Vein endothelial cell (primary cell): Measurements from ENCODE around the genes RRBP1 and RBBP9.

DNA sequence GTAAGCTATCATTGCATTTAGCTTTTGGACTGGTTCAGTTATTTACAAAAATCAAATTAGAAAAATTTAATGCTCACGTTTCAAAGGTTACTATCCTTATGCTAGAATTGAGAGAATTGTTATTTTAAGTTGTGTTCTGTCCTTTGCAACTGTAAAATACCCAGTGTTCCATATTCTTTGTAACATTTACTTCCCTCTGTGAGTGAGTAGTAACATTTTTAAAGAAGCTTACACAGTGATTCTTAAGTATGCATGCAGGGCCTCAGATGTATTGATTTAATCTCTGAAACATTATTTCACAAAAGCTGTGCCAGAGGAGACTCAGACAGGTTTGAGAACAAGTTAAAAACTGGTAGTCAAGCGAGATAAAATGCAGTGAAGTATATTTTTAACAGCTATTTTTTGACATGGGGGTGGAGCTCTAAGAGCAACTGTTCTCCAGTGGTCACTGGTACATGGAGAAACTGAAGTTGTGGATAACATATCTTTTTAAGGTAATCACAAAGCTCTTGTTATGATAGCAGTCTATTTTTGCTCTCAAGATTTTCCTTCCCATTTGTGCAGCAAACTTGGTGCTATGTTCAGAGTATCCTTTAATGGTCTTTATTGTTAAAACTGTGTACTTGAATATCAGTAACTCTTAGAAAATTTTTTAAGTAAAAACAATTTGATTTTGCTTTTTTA, 20.3 kb downstream of the DSTN start:
- CAGE, long polyA plus RNA, result no peak

- CAGE, long polyA plus RNA, result no peak
Observed at GRCh38 chr20:17614350-17614918, 44.6 kb downstream of the DSTN start.

DNA sequence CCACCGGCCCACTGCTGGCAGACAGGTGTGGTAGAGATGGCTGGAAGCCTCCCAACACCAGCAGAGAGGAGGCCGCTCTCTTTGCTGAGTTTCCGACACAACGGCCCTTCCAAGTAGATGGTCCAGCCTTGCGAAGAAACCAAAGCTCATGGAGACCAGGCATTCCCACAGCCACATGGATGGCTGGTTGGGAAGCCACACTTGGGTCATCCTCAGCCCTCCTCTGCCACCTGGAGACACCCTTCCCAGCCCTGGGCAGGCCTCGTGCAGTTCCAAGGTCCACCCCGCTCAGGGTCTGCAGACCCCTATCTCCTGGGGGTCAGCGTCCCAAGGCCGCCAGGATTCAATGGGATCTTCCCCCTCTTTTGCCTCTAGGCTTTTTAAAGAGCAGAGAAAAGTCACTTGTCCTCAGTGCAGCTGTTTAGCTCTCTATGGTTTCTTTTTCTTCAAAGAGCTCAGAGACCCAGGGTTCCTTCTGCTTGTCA, 43.8 kb downstream of the RRBP1 start:
- CAGE, long polyA plus RNA, result no peak

GRCh38 chr20:17682071-17682400, at the start of gene RRBP1:
Gene RRBP1 (minus strand): TSS chr20:17682242.
- CAGE, long polyA plus RNA, result no peak

DNA sequence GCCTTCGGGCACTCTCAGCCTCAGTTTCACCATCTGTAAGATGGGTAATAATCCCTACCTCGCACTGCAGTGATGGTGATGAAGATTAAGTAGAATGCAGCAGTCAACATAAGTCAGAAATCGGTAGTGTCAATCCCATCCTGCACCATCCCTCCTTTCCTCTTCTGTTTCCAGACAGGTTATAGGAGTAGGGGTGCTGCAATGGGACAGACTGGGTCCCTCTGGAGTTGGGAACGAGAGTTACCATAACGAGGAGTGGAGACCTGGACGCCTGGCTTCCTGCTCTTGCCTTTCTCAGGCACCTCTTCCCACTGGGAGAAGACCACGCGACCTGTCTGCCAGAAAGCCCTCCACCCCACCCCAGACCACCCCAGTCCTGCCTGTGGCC, 99.1 kb downstream of the SNX5 start:
- CAGE, long polyA plus RNA, result no peak

DNA sequence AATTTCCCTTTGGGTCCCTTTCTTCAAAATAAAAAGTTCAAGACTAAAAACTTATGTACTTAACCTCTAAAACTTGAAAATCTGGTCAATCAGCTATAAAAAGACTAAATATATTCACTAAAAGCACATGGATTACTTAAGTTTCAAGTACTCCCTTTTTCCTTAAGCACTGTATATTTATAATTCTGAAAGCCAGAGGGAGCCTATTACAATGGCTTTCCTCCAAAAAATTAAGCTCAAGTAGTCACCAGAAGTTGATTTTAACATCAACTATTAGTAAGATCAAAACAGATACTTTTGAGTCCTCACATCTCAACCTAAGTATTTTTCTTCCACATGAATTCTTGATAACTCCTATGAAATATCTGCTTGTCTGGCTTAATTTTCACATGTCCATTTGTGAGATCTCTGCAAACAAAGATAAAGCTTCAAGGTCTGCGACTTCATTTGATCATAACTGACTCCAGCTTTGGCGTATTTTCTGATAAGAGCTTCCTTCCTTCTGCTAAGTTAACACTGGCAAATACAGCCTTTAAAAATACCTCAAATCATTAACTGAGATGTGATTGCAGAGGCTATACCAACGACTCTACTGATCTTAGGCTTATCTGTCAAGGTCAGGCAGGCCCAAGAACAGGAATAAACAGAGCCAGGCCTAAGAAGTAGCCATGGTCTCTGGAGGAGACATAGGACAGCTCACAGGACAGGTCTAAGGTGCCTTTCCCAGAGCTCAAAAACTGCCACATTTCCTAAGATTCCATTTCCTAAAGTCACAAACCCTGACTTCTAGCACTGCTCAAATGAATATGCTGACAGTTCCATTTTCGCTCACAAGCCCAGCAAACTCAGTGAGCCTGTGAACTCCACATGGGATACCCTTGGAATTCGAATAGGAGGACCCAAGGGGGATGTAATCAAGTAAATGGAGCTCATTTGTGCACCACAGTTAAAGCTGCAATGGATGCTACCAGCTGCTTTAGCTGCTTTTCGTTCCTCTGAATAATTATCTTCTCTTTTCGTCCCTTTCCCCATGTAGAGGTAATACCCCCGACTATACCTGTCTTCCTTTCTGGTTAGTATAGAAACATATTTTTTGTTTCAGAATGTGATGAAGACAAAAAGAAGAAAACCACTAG, 9.9 kb downstream of the SNX5 start:
- CAGE, long polyA plus RNA, result no peak

GRCh38 chr20:17959424-17959987, 9.1 kb downstream of the SNX5 start:
- CAGE, long polyA plus RNA, result no peak

- CAGE, long polyA plus RNA, result no peak
Observed at GRCh38 chr20:17966762-17967539, 1.6 kb downstream of the SNX5 start.

DNA sequence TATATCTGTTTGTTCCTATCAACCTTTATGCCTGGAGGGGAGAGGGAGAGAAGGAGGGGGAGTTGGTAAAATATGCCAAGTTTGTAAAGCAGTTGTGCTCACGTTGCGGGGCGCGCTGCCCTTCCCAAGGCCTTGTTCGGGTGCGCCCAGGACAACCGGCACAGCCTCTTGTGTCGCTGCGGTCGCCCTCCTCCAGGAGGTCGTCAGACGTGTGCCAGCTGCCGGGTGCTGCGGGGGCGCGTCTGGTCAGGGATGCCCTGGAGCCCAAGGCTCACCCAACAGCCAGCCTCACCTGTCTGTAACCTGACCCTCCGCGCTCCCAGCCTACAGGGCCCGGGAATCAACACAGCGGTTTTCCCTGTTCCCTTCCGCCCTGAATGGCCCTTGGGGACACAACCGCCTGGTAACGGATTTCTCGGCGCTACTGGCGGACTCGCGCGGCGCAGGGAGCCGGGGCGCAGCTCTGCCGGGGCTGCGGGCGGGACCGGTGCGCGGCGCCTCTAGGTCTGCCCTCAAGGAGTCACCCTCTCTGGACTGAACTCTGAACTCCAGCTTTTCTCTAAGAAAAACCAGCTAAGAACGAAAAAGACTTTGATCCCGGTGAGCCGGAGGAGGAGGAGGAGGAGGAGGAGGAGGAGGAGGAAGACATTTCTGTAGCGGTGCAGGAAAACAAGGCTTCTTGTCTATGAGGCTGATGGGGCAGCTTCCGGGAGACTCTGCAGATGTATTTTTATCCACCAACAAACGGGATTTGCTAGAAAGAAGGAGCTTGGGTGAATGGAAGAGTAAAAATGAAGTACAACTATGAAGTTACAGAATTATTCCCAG, 1.3 kb upstream of the OVOL2 start:
- CAGE, long polyA plus RNA, result no peak

GRCh38 chr20:18287451-18288009, 797 bp upstream of the ZNF133 start:
- CAGE, long polyA plus RNA, result no peak

DNA sequence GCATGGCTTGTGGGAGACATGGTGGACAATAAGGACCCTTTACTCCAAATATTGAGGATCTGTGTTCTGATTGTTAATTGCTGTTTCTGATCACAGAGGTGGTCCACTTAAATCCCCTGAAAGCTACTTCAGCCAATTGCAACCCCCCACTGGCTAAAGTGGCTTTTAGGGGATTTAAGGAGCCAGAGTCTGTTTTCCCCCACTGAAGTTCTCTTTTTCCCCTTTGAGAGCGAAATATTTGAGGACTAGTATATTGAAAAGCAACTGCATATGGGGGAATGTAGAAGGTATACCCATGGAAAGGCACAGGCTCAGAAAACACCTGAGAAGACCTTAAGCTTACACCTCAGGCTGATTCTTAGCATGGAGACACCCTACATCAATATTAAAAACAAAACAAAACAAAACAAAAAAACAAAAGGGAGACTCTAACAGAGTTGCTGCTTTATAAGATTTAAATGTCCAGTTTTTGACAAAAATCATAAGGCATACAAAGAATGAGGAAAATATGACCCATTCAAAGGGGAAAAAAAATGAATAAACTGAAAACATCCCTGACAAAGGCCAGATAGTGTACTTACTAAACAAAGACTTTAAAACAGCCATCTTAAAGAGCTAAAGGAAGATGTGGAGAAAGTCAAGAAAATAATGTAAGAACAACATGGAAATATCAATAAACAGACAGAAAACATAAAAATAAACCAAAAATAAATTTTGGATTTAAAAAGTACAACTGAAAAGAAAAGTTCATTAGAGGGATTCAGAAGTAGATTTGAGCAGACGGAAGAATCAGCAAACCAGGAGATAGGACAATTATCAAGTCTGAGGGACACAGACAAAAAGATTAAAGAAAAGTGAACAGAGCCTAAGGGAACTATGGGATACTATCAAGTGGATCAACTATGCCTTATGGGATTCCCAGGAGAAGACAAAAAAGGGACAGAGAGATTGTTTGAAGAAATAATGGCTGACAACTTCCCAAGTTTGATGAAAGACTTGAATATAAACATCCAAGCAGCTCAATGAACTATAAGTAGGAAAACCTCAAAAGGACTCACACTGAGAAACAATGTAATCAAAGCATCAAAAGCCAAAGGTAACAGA, 10.6 kb downstream of the ZNF133 start:
- CAGE, long polyA plus RNA, result no peak

DNA sequence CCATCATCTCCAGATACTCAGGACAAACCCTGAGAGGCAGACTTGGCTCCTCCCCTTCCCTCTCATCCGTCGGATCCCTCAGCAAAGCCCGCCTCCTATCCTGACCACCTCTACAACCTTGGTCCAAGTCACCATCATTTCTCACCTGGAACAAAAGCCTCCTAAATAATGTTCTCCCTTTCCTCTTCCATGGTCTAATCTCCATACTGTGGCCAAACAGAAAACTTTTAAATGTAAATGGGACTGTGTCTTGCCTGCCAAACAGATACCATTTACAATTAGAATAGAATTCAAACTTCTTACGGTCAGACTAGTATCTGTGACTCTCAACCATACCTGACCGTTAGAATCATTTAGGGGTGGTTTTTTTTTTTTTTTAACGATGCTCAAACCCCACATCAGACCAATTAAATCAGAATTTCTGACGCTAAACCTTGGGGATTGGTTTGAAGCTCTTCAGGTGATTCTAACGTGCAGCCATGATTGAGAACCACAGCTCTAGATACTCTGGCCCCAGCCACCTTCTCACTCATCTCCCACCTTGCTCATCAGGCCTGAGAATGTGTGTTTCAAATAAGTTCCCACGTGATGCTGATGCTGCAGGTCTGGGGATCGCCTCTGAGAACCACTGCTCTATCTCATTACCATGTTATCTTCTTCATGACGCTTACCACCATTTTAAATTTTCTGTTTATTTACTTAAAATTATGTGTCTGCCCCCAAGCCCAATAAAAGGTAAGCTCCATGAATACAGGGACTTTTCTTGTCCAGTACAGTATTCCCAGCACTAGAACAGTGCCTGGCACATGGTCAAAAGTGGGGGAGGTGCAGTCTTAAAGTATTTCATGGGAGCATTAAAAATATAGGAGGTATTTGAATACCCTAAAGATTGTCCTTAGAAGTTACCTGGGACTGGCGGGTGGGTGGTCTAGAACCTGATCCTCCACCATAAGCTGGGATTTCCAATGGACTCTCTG, 14.8 kb downstream of the DZANK1 start:
- CAGE, long polyA plus RNA, result no peak

DNA sequence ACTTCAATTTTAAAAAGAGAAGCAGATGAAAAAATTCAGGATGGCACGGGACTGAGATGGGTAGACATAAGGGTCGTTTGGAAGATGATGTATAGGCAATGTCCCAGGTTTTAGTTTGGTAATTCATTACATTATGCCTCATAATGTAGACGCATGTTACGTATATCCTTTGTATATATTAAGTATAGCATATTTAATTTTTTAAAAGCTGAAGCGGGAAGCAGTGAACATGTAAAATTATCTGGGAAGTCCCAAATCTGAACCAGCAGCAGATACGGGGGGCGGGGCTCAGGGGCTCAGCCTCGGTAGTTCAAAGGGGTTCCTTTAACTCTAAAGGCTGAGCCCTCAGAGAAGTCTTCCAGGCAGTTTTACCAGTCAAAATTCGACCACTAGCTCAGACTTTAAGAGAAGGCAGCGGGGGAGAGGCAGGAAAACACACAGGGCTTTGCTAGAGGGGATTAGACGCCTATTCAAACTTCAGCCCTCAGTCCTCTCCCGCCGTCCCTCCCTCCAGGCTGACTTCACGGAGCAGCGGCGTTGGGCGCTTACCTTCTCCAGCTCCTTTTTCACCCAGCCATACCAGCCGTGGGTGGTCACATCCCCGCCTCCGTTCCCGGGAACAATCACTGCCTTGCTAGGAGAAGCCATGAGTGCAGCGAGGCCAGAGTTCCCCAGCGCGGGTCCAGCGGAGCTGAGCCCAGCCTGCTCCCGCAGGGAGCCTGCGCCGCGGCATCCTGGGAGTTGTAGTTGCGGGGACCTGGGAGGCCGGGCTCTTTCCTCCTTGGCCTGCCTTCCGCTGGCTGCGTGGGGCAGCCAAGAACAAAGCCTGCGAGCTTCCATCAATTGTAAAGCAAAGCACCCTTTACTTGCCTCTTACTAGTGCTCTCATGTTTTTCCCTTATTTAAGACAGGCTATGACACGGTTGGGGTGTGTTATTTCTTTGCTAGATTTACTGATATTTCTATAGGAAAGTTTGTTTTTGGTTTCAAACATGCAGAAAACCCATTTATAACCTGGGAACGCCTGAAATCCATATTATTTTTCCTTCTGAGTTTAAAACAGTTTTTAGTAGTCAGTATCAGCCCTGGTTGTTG, at the start of gene RBBP9:
Gene RBBP9, minus strand, starts transcription at position 706 of the 1,095 bp plus-strand sequence.
- CAGE, long polyA plus RNA, result no peak

GRCh38 chr20:18504394-18504885, 3.3 kb upstream of the SEC23B start:
- CAGE, long polyA plus RNA, result no peak

DNA sequence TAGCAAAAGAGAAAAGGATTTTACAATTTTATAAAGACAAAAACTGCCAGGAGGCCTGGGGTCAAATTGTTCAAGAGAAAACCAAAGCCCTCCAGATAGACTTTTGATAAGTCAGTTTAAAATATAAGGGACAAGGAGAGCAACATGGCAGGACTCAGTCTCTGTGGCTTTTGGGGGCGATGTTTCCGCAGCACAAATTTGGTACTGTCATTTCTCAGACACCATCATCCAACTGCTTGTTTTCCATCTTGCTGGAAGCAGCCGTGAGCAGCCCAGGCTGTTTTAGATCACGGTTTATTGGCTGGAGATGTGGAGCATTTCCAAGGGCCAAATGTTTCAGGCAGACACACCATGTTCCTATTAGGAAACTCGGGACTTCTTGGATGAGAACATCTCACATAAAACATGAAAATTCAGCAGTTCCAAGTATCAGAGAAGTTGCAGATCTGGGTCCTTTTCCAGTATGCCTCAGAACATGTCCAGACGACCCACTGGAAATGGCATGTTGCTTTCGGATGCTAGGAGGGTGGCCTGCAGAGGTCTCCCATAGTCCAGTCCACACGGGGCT, 176.1 kb downstream of the SCP2D1 start:
- CAGE, long polyA plus RNA, result no peak

GRCh38 chr20:19026148-19026635, 186.2 kb upstream of the SLC24A3 start:
- CAGE, long polyA plus RNA, result no peak

DNA sequence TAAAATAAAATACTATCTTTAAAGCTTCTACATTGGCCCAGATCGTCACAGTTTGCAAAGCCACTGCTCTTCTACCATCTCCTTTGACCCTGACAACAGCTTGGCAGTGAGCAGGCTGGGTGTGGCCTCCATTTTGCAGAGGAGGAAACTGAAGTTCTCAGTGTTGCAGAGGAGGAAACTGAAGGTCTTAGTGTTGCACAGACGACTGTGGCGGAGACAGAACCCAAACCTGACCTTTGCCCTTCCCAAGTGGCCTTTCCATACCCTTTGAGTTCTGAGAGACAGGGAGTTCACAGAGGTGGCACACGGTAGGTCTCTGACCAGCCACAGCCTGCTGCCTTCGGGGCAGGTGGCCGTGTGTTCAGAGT, 113.6 kb upstream of the SLC24A3 start:
- CAGE, long polyA plus RNA, result no peak

- CAGE, long polyA plus RNA, result no peak
Observed at GRCh38 chr20:19254307-19254833, 41.9 kb downstream of the SLC24A3 start.

GRCh38 chr20:19331716-19332309, 119.4 kb downstream of the SLC24A3 start:
- CAGE, long polyA plus RNA, result no peak

DNA sequence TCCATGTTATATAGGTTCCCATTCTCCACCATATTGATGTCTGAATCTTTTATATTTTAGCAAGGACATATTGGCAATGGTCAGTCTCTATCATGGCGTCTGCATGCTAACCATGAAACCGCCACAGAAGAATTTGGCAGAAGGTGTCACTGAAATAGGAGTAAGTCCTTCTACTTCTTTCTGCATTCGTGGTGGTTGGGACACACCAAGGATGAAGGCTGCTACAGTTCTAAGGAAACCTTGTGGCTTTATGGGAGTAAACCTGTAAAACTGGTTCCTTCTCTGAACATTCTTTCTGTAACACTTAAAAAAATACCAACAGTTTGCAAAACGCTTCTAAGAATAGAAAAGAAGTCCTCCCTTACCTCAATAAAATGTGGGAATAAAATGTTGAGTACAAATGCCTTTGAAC, 195.3 kb downstream of the SLC24A3 start:
- CAGE, long polyA plus RNA, result no peak